HTR-8/SVneo (cell line): ENCODE measurements around a stretch of chr17.

GRCh38 chr17:59211159-59211706 lies 1.4 kb downstream of the SMG8 start:
- RRBS, result no CpG with 5 or more reads among the region's 7 CpGs

- RRBS, result no CpG with 5 or more reads among the region's 3 CpGs
These were observed 15.6 kb upstream of the YPEL2 start for GRCh38 chr17:59315886-59316160.

DNA sequence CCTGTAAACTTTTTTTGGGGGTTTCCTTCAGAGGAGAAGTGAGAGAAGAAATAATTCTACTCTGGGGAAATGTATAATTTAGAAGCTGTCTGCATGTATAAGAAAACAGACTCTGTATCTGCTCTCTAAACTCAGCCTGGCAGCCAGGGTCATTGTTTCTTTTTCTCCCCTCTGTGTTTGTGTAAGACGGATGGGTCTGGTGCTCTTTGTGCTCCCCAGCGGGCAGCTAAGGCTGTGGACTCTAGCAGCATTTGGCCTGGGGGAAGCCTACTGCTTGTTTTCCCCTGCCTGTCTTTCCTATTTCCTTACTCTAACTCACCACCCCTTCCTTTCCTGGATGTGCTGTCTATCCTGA lies 19.2 kb downstream of the YPEL2 start:
- RRBS, result no CpG with 5 or more reads among the region's 2 CpGs

DNA sequence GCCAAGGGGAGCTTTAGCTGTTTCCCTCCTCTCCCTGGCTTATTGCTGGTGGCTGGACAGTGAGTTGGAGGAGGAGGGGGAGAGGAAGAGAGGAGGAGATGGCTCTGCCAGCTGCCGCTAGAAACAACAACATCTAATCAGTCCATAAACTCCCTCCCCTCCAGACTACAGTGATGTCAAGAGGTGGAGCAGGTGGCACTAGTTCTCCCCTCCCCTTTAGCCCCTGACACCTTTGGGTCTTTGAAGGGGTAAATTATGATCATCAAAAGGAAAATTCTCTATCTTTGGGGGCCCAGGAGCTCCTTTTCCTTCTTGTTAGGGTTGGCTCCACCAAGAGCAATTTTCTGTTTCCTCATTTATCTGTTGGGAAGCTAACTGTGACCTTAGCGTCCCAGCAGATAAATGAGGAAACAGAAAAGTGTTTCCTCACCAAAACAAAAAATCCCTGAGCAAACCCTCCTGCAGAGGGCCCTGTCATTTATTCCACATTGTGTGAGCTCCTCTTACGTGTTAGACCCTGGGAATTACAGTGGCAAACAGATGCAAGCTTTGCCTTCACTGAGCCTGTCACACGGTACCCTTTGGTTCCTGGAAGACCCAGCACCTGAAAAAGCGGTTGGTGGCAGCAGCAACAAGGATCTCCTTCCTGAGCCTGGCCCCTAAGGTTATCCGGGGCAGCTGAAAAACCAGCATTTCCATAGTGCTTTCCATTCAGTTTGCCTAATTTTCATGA lies 34.5 kb downstream of the YPEL2 start:
- RRBS, result no CpG with 5 or more reads among the region's 6 CpGs

DNA sequence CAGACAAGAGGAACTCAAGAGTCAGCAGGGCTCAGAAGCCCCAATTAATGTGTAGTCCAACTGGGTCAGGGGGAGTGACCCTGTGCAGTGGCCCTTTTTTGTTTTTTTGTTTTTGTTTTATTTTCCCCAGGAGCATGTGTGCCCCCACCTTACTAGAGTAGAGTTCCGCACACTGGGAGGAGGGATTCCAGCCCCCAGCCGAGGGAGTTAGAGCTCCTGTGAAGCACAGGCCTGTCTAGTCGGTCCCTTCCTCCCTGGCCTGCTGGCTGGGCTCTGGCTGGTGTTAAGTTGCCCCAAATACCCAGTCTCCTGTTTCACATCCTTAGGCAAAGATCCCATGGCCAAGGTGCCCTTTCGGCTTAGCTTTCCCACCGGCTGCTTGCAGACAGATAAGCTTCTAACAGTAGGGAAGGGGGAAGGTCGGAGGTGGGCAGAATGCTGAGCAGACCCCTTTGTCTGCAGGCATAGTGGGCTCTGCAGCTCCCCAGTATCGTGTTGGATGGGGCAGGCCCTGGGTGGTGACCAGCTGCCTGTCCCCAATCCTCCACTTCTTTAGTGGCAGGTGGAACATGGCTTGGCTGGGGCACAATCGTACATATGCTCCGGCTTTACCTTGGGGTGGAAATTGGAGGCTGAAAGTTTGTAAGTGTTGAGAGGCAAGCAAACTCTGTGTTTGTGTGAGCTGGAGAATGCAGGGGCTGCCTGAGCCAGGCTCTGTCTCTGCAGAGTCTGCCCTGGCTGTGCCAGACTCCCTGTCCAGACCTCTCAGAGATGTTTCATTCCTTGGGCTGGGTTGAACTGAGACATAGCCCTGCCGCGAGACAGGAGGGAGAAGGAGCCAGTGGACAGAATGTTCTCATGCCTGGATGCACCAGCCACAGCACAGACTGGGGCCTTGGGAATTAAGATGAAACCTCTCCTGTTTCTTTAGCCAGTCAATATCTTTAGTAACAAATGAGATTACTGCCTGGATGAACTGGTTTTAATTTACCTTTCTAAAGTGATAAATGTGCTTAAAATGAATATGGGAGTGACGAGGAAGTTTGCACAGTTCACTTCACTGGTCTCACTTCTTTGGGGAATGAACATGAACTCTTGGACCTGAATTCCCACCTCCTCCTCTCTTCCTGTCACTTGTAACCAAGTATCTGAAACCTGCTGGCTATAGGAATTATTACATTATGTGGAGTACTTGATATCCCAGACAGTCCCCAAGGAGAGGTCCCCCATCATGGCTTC lies 39.8 kb downstream of the YPEL2 start:
- RRBS, result no CpG with 5 or more reads among the region's 12 CpGs

- RRBS, result no CpG with 5 or more reads among the region's 7 CpGs
These were observed 43.1 kb downstream of the YPEL2 start for GRCh38 chr17:59374262-59375287.

- RRBS, result no CpG with 5 or more reads among the region's 1 CpG
These were observed 48.1 kb upstream of the DHX40 start for GRCh38 chr17:59517312-59517652.

DNA sequence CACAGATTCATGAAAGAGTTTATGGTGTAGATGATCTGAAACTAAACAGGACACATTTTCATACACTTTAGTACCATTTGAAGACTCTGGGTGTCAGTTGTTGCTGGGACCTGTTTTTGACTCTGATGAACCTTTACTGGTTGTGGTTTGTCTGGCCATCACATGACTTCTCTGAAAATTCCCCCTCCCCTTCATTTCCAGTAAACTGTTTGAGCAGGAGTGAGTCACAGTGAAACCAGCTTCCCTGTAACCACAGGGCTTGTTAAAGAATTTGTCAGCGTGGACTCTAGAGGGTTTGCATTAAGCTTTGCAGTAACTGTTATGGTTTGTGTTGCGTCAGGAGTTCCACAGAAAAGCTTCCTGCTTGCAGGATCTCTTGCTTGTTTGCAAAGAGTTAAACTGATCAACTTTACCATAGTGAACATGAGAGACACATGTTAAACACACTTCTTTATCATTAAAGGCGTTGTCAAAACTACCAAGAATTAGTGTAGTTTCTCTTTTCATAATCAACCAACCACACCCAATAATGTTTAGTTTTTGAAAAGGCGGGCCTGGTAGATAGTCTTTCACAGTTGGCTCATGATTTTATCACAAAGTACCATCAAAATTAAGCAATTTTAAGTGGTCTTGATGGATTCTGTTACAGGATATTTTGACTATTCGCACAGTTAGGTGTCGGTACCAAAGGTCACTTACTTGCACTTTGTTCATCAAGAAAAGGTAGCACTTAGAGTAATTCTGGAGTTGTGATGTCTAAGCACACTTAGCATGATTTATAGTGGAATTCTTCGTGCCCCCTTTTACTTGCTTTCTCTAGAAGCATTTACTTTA lies 79.2 kb downstream of the VMP1 start:
- RRBS, result no CpG with 5 or more reads among the region's 7 CpGs

DNA sequence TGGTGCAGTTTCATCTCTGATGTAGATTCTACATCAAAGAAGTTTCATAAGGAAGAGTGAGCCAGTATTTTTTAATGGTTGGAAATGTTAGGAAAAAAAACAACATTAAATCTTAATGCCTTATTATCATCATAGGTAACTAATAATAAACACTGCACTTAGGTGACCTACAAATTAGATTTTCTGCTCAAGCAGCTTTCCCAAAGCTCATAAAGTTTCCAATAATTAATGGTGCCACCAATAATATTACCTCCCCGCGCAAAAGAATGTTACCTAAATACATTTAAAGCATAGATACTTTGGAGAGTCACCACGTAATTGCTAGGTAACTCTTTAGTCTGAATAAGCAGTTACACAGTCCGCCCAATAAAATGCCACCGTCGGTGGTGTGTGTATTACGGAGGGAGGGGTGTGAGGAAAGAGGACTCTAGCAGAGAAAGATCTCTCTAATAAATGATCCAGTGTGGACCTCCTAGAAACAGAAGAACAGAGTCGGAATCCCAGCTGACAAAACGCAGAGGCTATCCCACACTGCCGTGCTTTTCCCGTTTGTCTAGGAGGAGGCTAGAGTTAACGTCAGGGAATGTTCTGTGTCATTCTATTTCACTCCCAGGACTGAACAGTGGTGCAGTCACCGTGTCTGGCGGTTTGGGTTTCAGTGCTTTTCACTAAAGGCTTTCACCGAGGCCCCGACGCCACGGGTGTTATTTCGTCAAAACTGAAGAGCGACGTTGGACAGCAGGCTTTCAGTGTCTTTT lies 721 bp downstream of the RNFT1 start:
- RRBS, result no CpG with 5 or more reads among the region's 21 CpGs

GRCh38 chr17:60248791-60249864 lies 99.4 kb downstream of the CA4 start:
- RRBS, result no CpG with 5 or more reads among the region's 6 CpGs

- RRBS, result no CpG with 5 or more reads among the region's 2 CpGs
These were observed 99.7 kb downstream of the USP32 start for GRCh38 chr17:60291714-60293183.

DNA sequence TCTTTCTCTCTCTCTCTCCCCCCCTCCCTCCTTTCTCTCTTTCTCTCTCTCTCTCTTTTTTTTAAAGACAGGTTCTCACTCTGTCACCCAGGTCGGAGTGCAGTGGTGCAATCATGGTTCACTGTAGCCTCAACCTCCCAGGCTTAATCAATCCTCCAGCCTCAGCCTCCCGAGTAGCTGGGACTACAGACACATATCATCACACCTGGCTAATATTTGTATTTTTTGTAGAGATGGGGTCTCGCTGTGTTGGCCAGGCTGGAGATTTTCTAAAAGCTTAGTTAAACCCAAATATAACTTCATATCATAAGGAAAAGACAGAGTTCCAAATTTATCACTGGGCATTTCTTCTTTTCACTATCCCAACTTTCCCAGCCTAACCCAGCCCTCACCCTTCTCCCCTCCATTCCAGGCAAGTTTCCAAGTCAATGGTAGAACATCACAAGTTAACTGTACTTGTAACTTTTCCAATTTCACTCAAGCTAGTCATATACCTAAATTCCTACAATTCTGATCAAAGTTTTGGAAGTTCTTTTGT lies 61.4 kb downstream of the USP32 start:
- RRBS, result no CpG with 5 or more reads among the region's 3 CpGs

DNA sequence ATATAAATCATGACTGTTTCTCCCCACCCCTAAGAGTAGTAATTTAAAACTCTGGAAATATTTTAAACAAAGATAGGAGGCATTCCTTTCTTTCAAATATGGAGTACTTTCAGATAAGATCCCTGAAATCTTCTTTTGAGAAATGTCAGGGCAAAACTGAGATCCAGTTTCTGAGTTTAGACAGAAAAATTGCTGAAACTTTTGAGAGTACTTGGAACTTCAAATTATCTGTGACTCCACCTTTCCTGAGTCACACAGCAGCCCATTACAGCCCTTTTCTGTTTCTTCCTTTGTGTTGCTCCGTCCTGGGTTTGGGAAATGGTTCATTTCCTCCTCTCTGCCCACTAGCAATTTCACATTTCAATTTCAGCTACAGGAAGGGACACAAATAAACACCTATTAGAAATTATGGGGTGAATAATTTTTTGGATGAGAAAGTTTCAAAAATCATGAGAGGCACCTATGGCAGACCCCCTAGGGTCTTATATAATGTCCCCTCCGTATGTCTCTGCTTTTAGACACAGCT lies 28.8 kb upstream of the PPM1D start:
- RRBS, result no CpG with 5 or more reads among the region's 2 CpGs

DNA sequence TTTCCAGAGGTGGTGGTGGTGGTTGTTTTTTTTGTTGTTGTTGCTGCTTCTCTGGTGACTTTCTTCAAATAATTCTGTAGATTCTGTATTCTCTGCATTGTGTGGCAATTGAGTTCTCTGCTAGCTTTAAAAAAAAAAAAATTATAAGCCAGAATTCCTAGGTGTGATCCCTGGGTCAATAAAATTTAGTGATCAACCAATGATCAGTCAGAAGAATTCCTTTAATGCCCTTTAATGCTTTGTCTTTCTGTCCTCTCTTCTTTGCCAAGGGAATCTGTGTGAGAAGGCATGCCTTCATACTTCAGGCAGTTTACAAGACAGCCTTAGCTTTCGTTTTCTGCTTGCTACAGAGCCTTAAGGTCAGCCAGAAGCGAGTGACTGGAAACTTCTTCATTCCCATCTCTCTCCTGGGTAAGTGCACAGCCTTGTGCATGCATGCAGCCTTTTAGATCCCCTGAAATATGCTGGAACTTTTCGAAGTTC lies 23.0 kb upstream of the PPM1D start:
- RRBS, result no CpG with 5 or more reads among the region's 3 CpGs

DNA sequence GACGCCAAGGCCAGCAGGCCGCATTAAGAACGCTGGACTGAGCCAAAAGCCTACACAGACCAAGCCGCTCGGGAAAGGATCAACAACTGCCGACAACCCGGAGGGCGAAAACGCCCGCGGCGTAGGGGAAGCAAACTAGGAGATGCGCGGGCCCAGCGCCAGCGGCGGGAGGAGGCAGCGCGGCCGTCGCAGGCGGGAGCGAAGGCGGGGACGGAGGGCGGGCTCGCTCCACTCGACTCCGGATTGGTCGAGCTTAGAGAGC lies 196 bp upstream of the PPM1D start:
- RRBS, result 0% methylated on average over 2 of the region's 30 CpGs

GRCh38 chr17:60625835-60626034 lies 25.7 kb downstream of the PPM1D start:
- RRBS, result no CpG with 5 or more reads among the region's 3 CpGs

GRCh38 chr17:61127649-61128266 lies 271.9 kb upstream of the TBX2 start:
- RRBS, result no CpG with 5 or more reads among the region's 2 CpGs

- RRBS, result no CpG with 5 or more reads among the region's 5 CpGs
These were observed 249.8 kb upstream of the TBX2 start for GRCh38 chr17:61149666-61150515.

DNA sequence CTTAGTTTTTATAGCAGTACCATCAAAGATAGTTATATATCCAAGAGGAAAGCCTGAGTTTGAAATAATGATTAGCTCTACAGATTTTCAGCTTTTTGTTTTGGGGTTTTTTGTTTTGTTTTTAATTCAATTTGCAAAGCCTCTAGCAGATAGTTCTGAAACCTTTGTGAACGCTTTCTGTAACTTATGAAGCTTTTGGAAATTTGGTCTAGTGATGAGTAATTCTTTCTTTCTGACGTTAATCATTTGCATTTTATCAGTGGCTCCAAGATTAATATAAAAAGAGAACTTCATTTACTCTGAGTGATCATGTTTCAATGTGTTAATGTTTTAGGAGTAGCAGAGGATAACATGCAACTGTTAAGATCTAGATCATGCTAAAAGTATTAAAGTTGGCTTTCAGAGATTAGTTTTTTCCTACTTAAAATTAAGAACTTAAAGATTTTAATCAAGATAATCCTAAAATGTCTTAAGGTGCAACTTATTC lies 160.3 kb upstream of the TBX2 start:
- RRBS, result no CpG with 5 or more reads among the region's 2 CpGs

DNA sequence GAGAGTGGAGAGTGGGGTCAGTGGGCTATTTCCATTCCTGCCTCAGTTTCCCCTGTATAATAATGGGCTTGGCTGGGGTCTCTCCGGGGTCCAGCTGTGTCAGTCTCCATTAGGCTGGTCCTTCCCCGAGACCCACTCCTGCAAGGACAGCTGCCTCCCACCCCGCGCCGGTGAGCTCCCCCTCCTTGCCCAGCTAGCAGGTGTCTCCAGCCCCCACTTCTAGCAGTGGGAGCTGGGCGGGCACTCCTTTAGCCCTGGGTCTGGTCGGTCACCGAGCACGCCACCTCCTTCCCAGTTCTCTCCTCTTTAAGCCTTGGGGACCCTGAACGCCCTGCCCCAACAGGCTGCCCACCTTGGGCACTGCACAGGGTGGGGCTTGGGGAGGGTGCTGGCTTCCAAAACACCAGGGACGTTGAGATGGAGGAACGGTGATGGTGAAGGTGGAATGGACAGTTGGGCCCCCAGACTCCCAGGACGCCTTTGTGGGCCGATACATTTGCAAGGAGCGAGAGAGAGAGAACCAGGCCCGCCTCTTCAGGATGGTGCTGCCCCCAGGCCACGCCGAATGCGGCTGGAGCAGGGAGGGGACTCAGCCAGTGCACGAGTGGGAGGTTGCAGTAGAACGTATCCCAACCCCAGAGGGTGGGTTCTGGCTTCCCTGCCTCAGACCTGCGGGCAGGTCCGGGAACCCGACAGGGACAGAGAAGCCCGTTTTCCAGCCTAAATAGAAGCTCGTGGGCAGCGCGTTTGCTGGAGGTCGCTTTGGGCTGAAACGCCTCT lies 10.6 kb downstream of the TBX2 start:
- RRBS, result 92% methylated on average over 4 of the region's 30 CpGs